ENCODE measurements around a stretch of chr10.

GRCh38 chr10:118744281-118744793 is 10.4 kb downstream of the CACUL1 start:
- PRO-cap: no peak

- PRO-cap: no peak
These were observed 46.3 kb upstream of the NANOS1 start for GRCh38 chr10:118983259-118983514.

DNA sequence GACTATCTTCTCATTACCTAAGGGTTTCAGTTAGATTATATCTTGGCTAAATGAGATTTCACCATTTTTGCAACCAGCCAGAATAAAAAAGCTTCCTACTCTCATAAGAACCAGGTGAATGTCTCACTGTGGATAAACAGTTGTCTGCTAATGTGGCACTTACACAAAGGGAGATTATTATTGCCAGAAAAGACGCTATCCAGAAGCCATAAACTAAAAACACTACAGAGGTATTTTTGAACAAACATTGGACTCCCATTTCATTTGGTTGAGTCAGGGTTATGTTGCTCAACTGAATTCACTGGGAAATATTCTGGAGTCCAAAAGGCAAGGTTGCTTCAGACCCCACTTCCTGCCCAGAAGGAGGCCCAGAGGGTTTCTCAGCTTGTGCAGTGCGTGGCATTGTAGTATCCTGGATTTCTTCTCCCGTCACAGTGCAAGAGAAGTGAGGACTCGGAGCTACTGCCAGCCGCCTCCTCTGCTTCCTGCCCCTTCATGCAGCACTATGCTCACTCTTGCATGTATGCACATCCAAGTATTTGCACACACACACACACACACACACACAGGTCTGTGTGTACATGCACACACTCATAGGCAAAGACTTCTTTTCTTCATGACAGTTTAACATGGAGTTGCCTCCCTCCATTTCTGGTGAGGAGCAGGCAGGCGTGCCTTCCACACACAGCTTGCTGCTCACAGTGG is 10.0 kb downstream of the DENND10 start:
- PRO-cap: no peak

DNA sequence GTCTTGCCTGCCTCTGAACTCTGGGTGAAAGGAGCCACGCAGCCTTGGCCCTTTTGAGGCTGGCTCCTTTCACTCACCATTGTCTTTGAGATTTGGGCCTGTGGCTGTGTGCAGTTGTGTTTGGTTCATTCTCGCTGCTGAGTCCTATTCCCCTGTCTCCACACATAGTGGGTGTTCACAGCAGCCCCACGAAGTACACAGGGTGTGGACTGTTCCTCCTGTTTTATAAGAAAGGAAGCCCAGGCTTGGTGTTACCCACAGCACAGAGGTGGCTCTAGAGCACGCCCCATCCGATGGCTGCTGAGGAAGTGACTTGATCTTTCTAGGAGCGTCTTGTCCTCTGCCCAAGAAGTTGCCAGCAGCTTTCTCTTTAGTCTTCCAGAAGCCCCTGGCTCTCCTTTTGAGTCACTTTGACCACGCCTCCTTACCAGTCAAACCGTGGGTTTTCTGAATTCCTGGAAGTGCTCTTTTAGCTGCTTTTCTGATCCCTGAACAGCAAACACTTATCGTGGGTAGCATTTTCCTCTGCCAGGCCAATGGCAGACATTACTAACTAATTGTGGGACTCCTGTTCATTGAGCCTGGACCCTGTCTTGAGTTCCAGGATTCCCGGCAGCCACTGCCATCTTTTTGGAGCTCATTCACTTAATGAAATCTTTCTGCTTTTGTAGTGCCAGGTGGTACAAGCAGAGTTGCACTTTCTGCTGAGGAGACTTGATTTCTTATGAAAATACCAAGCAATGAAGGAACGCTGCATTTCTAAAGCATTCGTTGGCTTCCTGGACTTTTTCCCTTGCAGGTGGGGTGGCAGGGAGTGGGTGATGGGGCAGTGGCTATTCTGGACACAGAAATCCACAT is 94.1 kb downstream of the GRK5 start:
- PRO-cap: no peak

DNA sequence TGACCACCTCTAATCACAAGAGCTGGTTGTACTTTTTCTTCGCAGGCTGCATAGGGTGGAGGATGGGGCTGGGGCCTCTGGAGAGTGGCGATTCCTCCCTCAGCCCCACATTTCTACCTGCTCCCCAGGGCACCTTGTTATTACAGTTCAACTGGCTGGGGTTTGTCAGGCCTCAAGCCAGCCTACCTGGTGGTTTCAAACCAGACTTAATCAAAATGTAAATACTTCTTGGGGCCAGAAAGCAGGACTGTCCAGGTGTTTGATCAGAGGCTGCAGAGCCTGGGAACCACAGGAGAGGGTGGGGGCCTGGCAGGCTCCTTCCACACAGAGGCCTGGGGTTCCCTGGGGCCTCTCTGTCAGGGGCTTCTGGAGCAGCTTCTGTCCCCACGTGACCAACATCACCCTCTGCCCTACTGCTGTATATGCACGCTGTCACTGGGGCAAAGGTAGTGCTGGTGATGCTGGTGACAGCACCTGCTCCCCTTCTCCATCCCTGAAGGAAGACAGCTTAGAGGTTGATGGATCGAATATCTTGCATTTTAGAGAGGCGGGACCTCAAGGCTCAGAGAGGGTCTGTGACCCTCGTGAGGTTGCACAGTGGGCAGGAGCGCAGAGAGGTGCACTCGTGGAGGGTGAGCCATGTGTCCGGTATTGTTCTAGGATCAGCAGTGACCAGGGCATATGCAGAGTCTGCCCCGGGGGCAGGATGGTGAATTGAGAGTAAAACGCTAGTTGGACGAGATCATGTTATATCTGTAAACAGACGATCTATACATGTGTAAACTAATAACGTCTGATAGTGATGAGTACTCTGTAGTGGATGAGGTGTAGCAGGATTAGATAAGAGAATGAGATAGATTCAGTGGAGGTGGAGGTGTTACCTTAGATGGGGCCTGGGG is 95.3 kb downstream of the GRK5 start:
- PRO-cap: no peak

GRCh38 chr10:119318586-119319300 is 111.4 kb downstream of the GRK5 start:
- PRO-cap: no peak

- PRO-cap: no peak
These were observed 133.9 kb downstream of the GRK5 start for GRCh38 chr10:119341007-119341945.

GRCh38 chr10:119341946-119342454 is 134.6 kb downstream of the GRK5 start:
- PRO-cap: no peak

DNA sequence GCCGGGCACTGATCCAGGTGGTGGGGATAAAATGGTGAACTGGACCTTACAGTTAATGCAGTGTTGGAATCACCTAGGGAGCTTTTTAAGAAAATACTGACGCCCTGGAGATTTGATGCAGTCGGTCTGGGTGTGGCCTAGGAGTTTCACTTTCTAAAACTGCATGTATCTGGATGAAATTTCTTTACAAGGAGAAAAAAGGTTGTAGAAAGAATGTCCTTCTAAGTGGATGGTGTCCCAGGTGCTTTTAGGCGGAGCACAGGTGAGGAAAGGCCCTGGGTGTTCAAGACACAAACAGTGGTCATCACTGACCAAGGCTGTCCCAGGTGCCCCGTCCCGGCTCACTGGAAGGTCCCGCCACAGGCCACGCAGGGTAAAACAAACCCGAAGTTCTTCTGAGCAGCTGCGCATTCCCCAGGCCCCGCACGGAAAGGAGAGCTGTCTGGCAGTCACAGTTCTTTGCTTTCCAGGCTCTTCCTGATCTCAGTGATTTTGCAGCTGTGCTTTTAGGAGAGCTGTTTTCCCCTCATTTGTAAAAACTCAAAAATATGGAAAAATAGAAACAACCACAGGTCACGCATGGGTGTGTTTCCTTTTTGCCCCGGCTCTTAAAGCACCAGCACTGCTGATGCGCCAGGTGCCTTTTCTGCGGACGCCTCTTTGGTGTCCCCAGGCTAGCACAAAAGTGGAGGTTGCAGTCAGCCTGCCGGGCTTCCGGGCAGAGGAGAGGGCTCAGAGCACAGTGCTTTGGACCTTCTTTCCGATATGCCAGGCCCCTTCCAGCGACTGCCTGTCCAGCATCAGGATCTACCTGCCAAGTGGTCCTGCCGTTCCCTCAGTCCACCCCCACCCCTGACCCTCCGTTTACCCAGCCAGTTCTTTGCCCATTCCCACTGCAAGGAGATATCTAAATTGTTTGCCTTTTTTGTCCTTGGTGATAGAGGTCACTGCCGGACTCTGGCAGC is 162.0 kb downstream of the GRK5 start:
- PRO-cap: no peak

DNA sequence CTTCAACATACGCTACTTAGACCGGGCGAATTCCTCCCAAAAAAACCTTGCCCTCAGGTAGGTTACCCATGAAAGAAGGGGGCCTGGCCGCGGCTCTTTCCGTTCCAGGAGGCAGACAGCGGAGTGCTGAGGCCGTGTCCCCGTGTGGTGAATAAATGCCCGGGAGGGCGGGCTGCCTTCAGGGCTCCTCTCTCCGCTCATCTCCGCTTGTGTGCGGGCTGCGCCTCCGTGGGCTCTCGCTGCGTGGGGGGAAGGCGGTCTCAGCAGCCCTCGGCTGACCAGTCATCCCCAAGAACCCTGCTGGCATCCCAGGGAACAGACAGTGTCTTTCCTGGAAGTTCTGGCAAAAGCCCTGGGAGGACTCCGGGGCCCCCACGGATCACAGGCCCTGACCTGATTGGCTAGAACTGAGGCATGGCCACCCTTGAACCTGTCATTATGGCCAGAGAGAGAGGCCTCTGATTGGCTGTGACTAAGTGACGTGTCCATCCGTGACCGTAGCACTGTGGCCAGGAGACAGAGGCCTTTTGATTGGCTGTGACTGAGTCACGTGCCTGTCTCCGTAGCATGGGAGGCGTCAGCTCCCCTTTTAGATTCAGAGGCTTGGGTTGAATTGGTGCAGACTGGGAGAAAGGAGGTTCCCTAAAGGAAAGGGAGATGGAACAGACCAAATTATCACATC is 163.9 kb downstream of the RGS10 start:
- PRO-cap: no peak

- PRO-cap: no peak
These were observed 156.0 kb downstream of the RGS10 start for GRCh38 chr10:119386454-119387029.

- PRO-cap: no peak
These were observed 140.7 kb downstream of the RGS10 start for GRCh38 chr10:119401595-119402420.

DNA sequence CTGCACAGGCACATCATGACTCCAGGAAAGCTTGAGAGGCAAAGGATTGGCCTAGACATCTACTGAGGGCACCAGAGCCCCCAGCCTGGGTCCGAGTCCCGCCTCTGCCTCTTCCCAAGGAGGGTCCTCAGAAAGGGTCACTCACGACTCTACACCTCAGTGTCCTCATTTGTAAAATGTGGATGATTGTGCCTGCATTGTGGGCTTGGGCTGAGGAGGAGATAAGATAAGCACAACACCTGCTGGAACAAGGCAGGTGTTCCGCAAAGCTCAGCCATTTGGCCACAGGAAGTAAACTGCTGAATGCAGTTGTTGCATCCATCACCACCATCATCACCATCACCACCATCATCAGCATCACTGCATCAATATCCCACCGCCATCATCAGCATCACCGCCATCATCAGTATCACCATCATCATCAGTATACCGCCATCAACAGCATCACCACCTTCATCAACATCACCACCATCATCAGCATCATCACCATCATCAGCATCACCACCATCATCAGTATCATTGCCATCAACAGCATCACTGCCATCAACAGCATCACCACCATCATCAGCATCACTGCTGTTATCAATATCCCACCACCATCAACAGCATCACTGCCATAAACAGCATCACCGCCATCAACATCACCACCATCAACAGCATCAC is 116.0 kb downstream of the RGS10 start:
- PRO-cap: no peak

DNA sequence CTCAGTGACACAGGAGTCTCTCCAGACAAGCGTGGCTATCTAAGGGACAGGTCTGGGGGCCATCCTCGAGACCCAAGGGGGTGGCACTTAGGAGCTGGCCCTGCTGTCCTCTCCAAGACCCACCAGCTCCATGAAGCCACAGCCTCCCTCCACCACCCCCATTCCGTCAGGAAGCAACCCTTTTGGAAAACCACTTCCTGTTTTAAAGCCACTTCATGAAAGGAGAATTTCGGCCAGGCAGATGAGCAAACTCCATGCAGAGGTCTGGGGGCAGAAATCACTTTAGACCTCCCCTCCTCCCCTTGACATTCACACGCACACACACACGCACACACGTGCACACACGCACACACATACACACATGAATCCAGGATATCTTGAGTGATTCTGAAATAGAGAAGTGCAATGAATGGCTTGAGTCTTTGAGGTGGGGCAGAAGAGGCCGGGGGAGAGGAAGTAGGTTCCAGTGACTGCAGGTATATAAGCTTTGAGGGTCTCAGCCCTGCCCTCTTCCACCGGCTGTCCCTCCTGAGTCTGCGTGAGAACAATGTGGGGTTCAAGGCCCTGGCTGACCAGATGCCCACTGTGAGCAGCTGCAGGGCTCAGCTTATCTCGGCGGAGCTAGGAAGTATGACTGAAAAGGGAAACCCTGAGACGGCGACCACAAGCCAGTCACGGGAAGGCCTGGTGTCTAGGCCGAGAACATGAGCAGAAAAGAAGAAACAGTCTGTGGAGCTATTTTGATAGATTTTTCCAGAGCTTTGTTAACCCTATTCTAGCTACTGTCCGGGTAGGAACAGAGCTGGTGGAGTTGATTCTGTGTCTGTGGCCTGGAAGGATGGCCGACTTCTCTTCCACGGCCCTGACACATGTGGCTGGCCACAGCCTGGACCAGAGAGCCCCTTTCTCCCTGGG is 24.9 kb downstream of the RGS10 start:
- PRO-cap: no peak

- PRO-cap: no peak
These were observed 23.1 kb downstream of the RGS10 start for GRCh38 chr10:119519264-119520000.

- PRO-cap: no peak
These were observed 14.8 kb downstream of the BAG3 start for GRCh38 chr10:119665888-119666389.

- PRO-cap: no peak
These were observed 29.6 kb downstream of the MCMBP start for GRCh38 chr10:119843043-119843483.

DNA sequence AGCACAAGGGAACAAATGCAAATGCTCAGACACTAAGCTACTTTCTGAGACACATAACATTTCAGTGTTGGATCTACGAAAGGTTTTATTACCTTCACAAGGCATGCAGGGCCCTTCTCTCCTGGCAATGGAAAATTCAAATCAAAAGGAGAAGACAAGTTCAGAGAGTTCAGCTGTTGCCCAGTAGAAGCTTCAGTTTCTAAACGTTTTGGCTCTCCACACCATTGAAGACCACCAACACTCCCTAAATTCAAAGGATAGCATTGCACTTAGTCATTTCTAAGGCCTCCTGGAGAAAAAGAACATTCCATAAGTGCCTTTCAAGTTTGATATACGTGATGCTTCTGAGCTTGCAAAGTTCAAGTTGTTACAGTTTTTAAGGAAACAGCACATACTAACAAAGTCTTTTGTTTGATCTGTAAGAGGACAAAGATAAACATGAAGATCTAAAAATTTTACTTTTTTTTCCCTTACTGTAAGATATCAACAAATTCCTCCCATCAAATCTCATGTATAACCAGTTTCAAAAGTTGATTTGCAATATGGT is 23.2 kb downstream of the MCMBP start:
- PRO-cap: no peak

DNA sequence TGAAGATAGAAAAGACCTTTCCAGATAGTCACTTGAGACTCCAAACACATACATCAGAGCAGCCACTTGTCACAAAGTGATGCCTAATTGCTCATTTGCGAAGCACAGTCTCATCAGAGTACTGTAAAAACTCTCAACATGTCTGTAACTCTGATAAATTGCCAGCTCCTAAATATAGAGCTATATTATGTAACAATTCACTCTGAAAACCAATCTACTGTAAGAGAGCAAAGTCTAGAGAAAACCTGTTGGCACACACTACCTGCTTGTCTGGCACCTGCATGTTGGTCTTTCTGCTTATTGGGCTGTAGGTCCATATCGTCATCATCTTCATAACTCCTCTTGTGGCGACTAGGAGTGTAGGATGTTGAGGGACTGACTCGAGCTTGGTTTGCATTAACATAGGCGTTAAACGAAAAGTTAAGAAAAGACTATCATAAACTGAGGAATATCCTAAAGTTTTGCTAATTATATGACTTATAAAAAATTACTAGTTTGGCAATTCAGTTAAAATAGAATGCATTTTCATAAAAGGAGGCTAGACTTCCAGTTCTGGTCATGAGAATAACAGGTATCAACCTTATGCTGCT is 19.8 kb downstream of the MCMBP start:
- PRO-cap: no peak

- PRO-cap: no peak
These were observed 127.6 kb downstream of the WDR11 start for GRCh38 chr10:120978761-120979118.

Measured in LUHMES (cell line).